Cardiac atrium fibroblast (primary cell): ENCODE results near the gene ACTN1.

DNA sequence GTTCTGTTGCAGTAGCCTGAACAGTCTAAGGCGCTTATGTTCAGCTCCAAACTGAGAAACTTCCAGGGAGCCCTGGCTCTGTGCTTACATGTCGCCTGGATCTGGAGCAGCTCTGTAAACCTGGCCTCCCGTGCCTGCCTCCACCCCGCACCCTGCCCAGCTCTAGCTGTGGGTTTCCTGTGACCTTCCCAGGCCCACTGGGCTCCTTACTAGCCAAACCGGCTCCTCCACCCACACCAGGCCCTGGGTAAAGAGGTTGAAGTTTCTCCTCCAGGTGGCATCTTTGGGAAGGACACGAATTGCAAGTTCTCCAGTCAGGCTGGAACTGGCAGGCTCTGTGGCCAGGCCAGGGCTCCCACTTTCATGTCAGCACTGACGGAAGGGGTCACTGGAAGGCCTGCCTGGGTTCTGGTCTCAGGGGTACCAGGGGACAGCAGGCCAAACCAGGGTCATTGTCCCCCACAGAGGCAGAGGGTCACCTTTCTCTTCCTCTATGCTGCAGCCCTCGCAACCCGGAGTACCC is 60.9 kb upstream of the ZFP36L1 start:
- RAMPAGE, long total RNA, result no peak

DNA sequence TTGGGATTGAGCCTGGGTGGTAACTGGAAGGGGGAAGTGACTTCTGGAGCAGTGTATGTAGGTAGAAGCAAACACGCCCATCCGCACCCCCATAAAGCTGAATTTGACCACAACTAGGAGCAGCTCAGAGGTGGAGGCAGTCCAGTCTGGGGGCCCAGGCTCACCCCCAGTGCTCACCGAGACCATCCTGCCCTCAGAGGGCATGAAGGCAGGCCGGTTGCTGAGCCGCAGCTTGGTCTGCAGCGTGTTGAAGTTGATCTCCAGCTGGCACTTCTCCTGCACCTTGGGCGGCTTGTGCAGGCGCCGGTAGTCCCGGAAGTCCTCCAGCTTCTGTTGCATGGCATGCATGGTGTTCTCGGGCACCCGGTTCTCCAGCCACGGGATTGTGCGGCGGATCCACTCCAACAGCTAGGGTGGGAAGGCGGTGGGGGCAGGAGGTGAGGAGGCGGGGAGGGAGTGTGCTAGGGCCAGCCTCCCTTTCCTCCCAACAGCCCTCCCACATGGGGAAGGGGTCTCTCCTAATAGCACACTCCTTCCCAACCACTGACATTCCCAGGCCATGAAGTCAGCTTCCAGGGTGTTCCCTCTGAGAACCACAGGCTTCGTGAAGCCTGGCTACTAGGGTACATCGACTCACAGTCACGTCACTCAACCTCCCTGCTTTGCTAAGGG is 87.1 kb downstream of the ACTN1 start:
- RAMPAGE, long total RNA, result no peak

DNA sequence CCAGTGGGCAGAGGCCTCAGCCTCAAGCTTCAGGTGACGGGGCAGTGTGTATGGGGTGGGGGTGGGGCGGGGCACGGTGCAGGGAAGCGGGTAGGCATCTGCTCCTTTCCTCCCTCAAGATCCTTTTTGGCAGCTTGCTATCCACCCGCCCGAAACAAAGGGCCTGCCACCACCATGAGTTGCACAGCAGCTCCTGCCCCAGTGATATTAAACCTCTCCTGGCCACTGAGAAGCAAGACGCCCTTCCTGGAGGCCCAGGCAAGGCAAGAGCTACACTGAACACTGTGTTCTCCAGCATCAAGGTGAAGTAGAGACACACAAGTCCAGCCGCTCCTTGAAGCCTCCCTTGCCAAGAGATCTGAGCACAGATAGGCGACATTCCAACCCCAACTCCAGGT is 71.0 kb downstream of the ACTN1 start:
- RAMPAGE, long total RNA, result no peak

DNA sequence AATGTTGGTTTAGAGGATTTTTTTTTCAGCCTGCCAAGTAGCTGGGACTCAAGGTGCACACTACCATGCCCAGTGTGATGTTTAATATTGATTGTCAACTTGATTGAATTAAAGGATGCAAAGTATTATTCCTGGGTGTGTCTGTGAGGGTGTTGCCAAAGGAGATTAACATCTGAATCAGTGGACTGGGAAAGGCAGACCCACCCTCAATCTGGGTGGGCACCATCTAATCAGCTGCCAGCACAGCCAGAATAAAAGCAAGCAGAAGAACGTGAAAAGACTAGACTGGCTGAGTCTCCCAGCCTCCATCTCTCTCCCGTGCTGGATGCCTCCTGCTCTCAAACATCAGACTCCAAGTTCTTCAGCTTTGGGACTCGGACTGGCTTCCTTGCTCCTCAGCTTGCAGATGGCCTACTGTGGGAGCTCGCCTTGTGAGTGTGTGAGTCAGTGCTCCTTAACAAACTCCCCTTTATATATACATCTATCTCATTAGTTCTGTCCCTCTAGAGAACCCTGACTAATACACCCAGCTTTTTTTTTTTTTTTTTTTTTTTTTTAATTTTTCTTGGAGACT is 47.0 kb downstream of the ACTN1 start:
- RAMPAGE, long total RNA, result no peak

DNA sequence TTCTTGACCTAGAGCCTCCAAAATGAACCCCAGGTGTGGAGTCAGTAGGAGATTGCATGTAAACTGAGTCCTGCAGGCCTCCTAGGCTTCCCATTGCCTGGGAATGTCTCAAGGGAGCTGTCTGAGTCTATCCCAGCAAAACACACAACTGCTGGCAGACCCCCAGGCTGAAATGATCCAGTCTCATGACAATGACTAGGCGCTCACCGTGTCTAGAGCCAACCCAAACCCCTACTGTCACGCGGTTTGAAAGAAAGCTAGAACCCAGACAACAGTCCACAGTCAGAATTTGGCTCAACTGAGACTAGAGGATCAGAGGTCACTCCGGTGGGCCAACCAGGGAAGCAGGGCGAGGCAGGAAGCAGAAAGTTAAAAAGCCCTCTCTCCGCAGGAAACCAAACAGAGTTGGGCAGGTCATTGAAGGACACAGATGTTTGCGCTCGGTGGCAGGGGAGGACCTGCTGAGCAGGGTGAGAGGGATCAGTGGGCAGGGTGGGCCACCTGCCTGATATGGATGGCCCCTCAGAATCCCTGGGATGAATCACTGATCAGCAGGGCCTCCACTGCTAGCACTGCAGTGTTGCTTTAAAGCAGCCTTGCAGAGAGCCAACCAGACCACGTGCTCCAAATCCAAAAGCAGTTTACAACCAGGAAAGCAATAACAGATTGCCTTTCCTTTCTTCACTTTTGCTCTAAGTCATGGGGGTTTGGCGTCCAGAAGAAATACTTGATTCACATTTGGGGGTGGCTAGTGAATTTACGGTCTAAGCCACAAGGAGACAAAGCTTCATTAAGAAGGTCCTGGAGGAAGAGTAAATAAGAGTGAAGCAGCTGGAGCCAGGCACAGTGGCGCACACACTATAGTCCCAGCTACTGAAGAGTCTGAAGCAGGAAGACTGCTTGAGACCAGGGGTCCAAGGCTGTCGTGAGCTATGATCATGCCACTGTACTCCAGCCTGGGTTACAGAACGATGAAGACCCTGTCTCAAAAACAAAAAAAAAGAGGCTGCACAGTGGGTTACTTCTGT is 23.6 kb downstream of the ACTN1 start:
- RAMPAGE, long total RNA, result no peak

DNA sequence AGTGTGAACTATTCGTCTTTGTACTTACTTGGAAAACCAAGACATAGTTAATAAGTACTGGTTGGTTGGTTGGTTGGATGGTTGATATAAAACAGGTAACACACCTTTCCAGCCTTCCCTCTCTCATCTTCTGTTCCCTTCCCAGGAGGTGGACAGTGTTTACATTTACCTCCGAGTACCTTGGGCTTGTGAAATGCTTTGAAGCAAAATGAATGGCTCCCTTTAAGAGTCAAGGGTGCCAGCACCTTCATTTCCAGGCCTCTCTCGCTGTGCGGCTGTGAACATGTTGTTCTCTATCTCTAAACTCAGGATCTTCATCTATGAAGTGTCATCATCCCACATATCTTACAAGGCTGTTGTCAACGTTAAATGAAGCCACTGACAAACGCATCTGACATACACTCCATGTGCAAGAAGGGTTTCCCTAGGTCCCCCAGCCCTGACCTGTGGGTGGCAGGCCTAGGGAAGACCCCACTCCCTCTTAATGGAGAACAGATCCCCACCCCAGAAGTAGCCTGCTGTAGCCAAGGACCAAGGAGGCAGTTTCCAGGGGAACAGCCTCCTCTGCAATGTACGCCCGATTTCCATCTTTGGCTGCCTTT is 7.7 kb downstream of the ACTN1 start:
- RAMPAGE, long total RNA, result no peak

DNA sequence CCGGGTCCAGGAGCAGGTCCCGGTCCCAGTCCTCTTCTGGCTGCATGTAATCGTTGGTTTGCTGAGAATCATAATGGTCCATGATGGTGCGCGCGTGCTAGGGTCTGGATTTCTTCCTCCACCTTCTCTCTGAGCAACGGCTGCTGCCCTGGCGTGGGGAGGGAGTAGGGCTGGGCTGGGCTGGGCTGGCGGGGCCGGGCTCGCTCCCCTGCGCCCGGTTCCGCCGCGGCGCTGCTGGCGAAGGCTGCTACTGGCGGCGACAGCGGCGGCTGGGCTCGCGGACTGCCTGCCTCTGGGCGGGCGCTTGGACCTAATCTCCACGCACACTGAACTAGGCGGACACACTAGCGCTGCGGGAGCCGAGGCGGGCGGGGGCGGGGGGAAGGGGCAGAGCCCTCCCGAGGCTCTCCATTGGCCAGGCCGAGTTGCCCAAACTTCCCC is at the start of gene ACTN1:
ACTN1 (minus strand) TSS at position 328 of the 441 bp plus-strand sequence.
- RAMPAGE, long total RNA, result no peak

GRCh38 chr14:69045647-69047078 is 67.1 kb upstream of the ACTN1 start:
- RAMPAGE, long total RNA, result no peak

- RAMPAGE, long total RNA, result no peak
Measured at GRCh38 chr14:69059704-69060280, 80.7 kb upstream of the ACTN1 start.

DNA sequence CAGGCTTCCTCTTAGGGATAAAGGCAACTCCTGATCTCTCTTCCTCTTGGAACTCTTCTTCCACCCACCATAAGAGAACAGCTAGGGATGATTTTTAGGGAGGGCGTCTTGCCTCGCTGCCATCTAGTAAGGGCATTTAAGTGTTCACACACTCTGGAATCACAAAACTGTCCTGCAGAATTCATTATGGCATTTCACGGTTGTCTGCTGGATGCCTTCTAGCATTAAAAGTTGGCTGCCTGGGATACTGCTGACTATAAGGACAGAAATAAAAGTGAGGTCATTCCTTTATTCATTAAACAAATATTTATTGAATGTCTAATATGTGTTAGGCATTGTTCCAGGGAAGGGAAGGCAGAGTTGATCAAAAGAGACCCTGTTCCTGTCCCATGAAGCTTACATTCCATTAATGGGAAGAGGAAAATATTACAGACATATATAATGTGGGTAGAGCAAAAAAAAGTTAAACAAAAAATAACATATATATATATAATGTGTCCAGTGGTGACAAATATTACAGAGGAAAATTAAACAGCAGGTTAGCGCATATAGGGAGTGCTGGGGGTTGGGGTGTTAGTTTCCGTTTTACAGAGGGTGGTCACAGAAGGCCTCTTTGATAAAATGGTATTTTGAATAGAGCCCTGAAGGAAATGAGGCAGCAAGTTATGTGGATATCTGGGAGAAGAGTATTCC is 73.4 kb downstream of the DCAF5 start:
- RAMPAGE, long total RNA, result no peak

GRCh38 chr14:69260418-69260768 is 435 bp downstream of the GALNT16 start:
- RAMPAGE, long total RNA, result no peak

- RAMPAGE, long total RNA, result no peak
Measured at GRCh38 chr14:69354200-69354864, 43.8 kb downstream of the ERH start.

- RAMPAGE, long total RNA, result no peak
Measured at GRCh38 chr14:69616237-69616600, 4.8 kb downstream of the SUSD6 start.

DNA sequence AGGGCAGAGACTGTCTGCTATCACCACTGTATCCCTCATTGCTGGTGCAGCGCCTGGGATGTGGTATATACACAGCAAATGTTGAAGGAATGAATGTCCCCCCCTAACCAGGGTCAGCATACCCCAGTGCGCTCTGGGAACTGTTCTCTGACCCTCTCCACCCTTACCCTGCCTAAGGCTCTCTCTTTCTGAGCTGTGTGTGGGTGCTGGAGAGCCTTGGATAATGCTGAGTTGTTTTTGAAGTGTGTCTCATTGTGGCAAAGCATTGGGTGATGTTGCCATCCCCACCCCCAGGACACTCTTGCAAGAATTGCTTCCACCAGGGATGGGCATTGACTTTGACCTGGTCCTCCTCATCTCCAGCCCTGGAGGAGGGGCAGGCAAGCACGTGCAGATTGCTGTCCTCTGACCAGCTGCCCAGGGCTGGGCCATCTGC is 26.0 kb downstream of the SUSD6 start:
- RAMPAGE, long total RNA, result no peak

- RAMPAGE, long total RNA, result no peak
Measured at GRCh38 chr14:69664165-69664364, 52.7 kb downstream of the SUSD6 start.

- RAMPAGE, long total RNA, result no peak
Measured at GRCh38 chr14:69673244-69673536, 61.8 kb downstream of the SUSD6 start.

- RAMPAGE, long total RNA, result no peak
Measured at GRCh38 chr14:69692467-69693718, 74.0 kb upstream of the SRSF5 start.

GRCh38 chr14:69694816-69695352 is 72.1 kb upstream of the SRSF5 start:
- RAMPAGE, long total RNA, result no peak

GRCh38 chr14:69695615-69696309 is 71.2 kb upstream of the SRSF5 start:
- RAMPAGE, long total RNA, result no peak

GRCh38 chr14:69712487-69713138 is 54.3 kb upstream of the SRSF5 start:
- RAMPAGE, long total RNA, result no peak